ENCODE results near the gene AKNA.

GRCh38 chr9:114093823-114094601, 5.1 kb downstream of the KIF12 start:
- PRO-cap: no peak

DNA sequence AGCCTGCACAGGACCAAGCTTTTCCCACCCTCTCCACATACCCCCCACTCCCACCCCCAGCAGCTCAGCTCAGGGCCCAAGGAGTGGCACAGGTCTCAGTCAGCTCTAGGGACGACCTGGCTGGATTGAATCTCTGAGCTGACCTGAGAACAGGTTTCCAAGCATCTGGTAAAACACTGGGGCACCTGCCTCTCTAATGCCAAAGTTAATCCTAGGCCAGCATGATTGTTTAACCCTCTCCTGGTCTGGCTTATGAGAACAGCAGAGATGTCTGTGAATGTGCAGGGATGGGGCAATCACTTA, 520 bp upstream of the KIF12 start:
- PRO-cap: no peak

- PRO-cap: no peak
Measured at GRCh38 chr9:114134870-114135304, 20.4 kb upstream of the COL27A1 start.

GRCh38 chr9:114156321-114157414, 1.3 kb downstream of the COL27A1 start:
- PRO-cap: bidirectional peak, plus-strand start at chr9:114156690, minus-strand start at chr9:114156532; unidirectional peak, minus-strand start at chr9:114156786

- PRO-cap: no peak
Measured at GRCh38 chr9:114177594-114178129, 22.3 kb downstream of the COL27A1 start.

DNA sequence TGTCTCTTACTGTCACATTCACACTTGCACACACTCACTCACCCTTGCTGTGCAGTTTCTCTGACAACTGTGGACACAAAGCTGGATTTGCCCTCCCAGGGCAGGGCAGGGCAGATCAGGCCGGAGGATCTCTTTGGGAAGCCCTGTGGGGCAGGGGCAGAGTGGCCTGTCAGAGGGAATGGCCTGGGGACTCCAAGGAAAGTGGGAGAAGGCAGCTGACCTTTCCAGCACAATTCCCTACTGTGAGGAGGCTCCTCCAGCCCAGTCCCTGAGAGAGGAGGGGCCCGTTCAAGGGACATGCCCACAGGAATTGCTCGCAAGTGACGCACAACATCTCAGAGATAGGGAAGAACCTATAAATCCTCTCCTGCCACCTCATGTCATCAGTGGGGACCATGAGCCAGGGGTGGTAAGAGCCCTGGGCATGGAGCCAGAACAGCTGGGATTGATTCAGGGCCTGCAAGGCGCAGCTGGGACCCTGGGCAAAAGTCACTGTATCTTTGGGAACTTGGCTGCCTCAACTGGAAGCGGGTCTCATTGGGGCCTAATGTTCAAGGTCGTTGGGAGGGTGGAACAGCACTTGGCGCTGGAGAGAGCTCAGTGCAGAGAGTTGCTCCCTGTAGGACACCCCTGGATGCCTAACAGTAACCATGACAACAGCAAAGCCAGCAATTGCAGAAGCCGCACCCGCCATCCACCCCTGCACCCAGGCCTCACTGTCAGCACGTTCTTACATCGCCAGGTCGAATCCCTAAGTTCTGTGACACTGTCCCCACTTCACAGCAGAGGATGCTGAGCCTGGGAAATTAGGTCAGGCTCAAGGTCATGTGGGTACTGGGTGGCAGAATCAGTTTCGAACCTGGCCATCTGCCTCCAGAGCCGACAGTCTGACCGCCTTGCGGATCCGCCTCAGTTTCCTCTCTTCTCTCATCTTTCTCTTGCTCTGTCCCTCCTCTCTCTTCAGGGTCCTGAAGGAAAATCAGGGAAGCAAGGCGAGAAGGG, 41.3 kb upstream of the ORM1 start:
- PRO-cap: no peak

DNA sequence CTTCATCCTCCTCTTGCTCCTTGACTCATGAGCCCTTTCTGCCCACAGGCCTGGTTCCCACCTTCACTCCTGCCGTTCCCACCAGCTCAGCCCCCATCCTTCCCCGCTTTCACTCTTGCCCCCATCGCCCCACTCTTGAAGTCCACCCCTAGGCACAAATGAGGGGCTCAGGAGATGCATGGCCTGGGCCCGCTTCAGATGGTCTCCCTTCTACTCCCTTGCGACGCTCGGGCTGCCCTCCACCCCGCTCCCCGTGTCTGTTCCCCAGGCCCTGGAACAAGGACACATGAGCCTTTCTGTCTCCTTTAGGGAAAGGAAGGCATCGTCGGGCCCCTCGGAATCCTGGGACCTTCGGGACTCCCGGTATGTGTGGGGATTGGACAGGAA, 22.1 kb upstream of the ORM1 start:
- PRO-cap: no peak

GRCh38 chr9:114344269-114344653, 14.6 kb downstream of the ORM2 start:
- PRO-cap: no peak

- PRO-cap: bidirectional peak, plus-strand start at chr9:114373228, minus-strand start at chr9:114373158
Measured at GRCh38 chr9:114372954-114373562, 14.7 kb downstream of the AKNA start.

- PRO-cap: no peak
Measured at GRCh38 chr9:114377068-114377640, 10.6 kb downstream of the AKNA start.

DNA sequence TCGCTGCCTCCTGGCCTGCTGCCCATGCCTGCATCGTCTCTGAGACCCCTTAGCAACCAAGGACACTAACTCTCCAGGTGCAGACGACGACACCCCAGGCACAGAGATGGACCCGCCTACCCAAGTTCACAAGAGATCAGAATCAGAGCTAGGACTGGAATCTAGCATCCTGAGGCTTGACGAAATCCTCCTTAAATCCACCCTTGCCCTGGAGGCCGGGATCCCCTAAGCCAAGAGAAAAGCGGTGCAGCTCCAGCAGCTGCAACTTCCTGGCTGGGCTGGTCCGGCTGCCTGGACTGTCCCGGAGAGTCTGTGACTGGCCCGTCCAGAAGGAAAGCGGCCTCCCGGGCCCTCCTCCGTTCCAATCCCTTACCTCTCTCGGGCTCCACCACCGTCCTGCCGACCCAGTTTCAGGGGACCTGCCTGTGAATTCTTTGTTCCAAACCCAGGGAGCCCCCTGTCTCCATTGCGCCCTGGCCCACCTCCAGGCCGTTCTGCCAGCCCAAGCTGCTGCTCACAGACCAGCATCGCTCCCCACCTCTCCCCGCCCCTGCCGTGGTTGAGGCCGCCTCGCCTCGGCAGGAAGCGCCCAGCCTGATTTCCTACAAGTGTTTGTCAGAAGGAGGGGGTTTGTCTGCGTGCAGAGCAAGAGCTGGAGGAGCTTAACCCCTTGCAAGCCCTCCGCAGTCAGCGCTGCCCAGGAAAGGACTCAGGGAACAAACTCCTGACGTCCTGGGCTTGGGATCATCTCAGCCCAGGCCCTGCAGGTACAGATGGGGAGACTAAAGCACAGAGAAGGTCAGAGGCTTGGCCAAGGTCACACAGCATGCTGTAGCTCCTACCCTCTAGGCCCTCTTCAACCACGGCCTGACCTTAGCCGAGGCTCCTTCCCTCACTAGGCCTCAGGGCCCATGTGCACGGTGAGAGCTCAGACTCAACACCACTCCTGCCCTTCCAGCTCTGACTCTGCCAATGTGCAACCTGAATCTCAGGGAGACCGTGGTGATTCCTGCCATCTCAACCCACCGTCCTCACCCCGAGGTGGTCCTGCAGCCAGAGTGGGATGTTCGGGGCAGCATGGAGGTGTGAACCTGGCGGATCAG, at the start of gene AKNA:
Gene AKNA, minus strand, starts transcription at position 496 of the 1,103 bp plus-strand sequence.
- PRO-cap: bidirectional peak, plus-strand start at position 686 of the sequence, minus-strand start at position 496 of the sequence

GRCh38 chr9:114396613-114397454, 9.1 kb upstream of the AKNA start:
- PRO-cap: no peak

- PRO-cap: no peak
Measured at GRCh38 chr9:114820818-114821017, 14.9 kb upstream of the TNFSF15 start.

- PRO-cap: no peak
Measured at GRCh38 chr9:114902542-114903493, 27.6 kb downstream of the TNFSF8 start.

DNA sequence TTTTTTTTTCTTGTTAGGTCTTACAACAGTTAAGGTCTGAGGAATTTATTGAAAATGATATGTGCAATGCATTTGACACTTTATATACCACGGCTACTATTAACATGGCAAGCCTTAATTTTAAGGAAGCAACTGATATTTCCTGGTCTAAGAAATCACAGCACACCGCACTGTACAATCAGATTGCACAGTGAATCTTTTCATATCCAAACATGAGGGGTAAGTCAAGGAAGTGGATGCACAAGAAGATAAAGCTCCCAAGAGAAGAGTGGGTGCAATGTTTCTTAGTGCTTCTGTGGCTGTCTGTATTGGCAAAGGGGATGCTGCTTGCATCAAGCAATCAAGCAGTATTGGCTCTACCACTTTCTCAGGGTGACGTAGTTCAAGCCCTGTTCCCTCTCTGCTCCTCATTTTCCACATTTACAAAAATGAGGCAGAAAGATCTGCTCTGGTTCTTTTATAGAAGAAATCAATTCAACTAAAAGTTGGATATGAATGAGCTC, 2.4 kb downstream of the TNFSF8 start:
- PRO-cap: no peak

- PRO-cap: no peak
Measured at GRCh38 chr9:114983844-114984118, 53.4 kb upstream of the TNFSF8 start.

DNA sequence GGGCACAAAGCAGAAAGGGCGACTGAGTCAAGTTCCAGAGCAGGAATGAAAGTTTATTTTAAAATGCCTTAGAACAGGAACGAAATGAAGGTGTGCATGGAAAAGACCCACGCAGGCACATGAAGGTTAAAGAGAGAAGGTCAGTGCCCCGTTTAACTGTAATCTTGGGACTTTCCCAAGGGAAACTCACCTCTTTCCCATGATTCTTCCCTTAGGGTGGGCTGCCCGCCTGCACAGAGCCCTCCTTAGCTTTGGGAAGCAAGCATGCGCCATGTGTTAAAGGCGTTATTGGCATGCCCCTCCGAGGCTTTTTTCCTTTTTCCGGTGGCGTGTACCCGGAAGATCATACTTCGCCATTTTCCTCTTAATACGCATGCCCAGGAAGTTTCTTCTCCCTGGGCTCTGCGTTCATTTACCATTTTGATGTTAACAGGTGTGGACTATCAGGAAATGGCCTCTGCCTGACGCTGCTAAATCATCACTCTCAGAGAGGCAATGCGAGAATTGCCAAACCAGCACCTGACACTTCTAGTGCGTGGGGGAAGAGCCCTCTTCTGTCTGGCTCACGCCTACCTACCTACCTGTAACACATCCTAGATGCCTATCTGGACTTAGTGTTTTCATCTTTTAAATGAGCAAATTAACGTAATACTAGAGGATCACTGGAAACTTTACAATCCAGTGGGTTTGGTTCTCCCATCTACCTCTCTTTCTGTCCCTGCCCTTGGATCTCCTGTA, 409.5 kb upstream of the PAPPA start:
- PRO-cap: no peak

DNA sequence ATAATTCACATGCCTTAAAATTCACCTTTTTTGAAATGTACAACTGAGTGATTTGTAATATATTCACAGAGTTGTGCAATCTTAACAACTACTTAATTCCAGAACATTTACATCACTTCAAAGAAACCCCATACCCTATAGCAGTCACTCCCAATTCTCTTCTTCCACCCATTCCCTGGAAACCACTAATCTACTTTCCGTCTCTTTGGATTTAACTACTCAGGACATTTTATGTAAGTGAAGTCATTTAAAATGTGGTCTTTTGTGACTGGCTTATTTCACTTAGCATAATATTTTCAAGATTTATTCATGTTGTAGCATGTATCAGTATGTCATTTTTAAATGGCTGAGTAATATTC, 214.2 kb upstream of the PAPPA start:
- PRO-cap: no peak

DNA sequence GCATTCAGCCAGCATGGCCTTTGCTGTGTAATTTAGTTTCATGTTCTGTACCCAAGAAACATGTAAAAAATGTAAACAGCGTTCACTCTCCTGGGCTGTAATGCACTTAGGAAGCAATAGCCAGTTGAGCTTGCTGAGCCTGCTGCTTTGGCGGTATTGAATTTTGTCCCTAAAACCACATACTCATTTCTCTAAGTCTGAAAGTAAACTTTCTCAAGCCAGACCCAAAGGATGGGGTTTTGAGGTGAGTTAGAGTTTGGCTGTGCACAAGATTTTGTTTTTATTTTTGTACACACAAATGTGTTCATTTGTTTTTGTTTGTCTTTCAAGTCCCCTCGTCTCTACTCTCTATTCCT, 158.7 kb downstream of the PAPPA start:
- PRO-cap: no peak

DNA sequence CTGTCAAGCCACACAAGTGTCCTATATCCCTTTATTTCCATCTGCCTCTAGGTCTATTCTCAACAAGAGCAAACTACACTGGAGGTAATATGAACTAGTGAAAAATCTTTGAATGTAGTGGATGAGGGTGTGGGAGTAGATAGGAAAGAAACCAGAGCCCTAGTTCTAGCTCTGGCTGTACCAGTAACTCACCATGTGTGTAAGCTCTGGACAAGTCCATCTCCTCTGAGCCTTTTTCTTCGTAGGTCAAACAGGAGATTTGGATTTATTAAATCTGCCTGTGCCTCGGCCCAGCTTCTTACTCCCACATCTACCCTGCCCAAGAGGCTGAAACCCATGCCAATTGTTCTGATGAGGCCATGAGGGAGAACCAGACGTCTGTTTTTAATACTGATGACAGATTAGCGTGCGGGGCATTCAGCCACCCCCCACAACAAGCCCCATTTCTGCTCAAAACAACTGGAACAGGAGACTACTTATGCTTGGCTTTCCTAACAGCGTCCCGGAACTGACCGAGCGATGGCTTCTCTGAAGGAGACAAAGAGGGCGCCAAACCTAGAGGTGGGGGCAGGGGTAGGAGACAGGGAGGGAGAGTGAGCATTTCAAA, 81.3 kb upstream of the TRIM32 start:
- PRO-cap: no peak